Hepatocyte (in vitro differentiated cells and primary cell): ENCODE data around the genes SLC25A44, TMEM79 and VHLL.

GRCh38 chr1:156075592-156076321 is 6.5 kb downstream of the MEX3A start:
- RAMPAGE, long total RNA = no peak
- RRBS = no CpG with 5 or more reads among the region's 6 CpGs

GRCh38 chr1:156115834-156116526 is 1.5 kb downstream of the LMNA start:
- RAMPAGE, long total RNA = no peak
- RRBS = no CpG with 5 or more reads among the region's 12 CpGs

DNA sequence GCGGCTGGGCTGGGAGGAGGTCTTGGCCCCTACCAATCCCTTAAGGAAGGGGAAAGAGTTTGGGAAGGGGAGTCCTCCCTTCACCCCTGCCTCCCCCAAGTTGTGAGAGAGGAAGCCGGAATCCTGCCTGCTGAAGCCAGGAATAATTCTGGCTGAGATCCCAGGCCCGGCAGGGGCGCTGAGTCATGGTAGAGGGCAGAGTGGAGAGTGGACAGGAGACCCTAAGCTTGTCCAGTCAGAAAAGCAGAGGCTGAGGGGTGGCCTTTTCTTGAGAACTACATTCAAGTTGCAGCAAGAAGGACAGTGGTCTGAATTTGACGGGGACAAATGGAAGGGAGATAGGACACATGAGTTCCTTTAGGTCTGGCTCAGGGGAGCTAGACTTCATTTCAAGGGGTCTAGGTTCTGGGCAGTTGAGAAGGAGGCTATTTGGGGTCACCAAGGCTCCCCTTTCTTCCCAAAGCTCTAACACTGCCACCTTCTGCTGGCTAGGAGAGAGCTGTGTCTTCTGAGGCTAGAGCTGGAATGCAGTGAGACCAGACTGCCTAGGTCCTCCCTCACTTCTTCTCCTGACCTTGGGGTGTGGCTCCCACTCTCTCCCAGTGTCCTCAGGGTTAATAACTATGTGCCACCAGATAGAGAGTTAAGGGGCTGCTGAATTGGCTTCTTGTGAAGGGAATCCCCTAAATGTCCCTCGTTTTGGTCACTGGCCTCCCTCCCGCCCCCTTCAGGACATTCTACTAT is 8.5 kb downstream of the LMNA start:
- RAMPAGE, long total RNA = no peak
- RRBS = 28% methylated on average over 2 of the region's 7 CpGs

DNA sequence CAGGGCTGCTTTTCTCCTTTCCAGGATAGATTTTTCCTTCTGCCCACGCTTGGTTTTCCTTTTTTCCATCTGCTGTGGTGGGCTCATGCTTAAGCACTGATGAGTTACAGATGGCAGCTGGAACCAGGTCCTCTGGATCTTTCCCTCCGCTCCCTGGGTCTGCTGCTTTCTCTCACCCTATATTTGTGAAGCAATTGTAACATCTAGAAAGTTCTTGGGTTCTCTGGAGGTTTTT is 14.9 kb downstream of the LMNA start:
- RAMPAGE, long total RNA = no peak
- RRBS = no CpG with 5 or more reads among the region's 2 CpGs

DNA sequence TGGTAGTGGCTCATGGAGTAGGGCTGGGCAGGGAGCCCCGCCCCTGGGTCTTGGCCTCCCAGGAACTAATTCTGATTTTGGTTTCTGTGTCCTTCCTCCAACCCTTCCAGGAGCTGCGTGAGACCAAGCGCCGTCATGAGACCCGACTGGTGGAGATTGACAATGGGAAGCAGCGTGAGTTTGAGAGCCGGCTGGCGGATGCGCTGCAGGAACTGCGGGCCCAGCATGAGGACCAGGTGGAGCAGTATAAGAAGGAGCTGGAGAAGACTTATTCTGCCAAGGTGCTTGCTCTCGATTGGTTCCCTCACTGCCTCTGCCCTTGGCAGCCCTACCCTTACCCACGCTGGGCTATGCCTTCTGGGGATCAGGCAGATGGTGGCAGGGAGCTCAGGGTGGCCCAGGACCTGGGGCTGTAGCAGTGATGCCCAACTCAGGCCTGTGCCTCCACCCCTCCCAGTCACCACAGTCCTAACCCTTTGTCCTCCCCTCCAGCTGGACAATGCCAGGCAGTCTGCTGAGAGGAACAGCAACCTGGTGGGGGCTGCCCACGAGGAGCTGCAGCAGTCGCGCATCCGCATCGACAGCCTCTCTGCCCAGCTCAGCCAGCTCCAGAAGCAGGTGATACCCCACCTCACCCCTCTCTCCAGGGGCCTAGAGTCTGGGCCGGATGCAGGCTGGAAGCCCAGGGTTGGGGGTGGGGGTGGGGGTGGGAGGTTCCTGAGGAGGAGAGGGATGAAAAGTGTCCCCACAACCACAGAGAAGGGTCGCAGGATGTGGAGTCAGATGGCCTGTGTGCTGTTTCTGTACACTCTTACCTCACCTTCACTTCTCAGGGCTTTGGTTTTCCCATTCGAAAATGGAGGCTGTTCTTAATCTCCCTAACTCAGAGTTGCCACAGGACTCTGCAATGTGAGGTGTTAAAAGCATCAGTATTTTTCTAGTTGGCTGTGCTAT is 18.4 kb upstream of the SEMA4A start:
- RAMPAGE, long total RNA = no peak
- RRBS = no CpG with 5 or more reads among the region's 20 CpGs

GRCh38 chr1:156140367-156140759 is 13.0 kb upstream of the SEMA4A start:
- RAMPAGE, long total RNA = no peak
- RRBS = no CpG with 5 or more reads among the region's 6 CpGs

- RAMPAGE, long total RNA = no peak
- RRBS = no CpG with 5 or more reads among the region's 4 CpGs
Observed at GRCh38 chr1:156151338-156151672, 2.1 kb upstream of the SEMA4A start.

- RAMPAGE, long total RNA = no peak
- RRBS = under 1% methylated on average over 11 of the region's 69 CpGs
Observed at GRCh38 chr1:156193459-156194535, at the start of gene SLC25A44. Gene SLC25A44, plus strand, starts transcription at chr1:156194104.

GRCh38 chr1:156196347-156196886 is 2.5 kb downstream of the SLC25A44 start:
- RAMPAGE, long total RNA = no peak
- RRBS = no CpG with 5 or more reads among the region's 3 CpGs

GRCh38 chr1:156249177-156250405 is 1.7 kb upstream of the PAQR6 start:
- RAMPAGE, long total RNA = no peak
- RRBS = no CpG with 5 or more reads among the region's 10 CpGs

DNA sequence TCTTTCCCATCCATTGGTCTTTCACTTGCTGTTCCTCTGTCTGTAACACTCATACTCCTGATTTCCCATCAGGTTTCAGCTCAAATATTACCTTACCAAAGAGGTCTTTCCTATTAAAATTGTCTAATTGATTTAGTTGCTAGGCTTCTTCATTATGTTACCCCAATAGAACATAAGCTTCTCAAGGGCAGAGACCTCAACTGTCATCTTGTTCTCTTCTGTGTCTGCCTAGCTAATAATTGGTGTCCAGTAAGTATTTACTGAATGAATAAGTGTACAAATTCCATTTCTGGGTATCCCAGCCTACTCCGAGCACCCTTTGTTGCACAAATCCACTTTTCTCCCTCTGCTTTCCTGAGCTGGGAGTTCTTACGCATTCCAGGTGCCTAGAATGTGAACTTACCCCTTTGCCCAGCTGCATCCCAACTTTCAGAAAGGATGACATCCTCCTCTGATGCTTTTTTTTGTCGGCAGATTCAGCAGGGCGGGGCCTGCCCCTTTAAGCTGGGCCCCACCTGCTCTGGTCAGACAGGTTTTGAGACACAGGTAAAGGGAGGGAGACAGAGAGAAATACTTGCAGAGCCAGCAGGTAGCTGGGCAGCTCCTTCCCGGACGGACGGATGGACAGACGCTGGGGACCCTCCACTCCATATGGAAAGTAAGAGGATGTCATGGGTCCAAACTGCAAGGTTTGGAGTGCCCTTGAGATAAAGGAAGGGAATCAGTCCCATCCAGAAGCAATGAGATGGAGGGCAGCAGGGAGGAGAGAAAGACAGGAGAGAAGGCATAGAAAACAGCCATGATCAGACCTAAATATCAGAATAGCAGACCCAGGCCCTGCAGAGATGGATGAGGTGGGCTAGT is at the start of gene TMEM79:
Gene TMEM79, plus strand, starts transcription at position 577 of the 864 bp plus-strand sequence.
- RAMPAGE, long total RNA = no peak
- RRBS = no CpG with 5 or more reads among the region's 8 CpGs

- RAMPAGE, long total RNA = no peak
- RRBS = no CpG with 5 or more reads among the region's 15 CpGs
Observed at GRCh38 chr1:156299082-156299698, at the start of gene VHLL. Gene VHLL, minus strand, starts transcription at chr1:156299307.

- RAMPAGE, long total RNA = no peak
- RRBS = no CpG with 5 or more reads among the region's 20 CpGs
Observed at GRCh38 chr1:156356901-156357443, 12.0 kb upstream of the RHBG start.

DNA sequence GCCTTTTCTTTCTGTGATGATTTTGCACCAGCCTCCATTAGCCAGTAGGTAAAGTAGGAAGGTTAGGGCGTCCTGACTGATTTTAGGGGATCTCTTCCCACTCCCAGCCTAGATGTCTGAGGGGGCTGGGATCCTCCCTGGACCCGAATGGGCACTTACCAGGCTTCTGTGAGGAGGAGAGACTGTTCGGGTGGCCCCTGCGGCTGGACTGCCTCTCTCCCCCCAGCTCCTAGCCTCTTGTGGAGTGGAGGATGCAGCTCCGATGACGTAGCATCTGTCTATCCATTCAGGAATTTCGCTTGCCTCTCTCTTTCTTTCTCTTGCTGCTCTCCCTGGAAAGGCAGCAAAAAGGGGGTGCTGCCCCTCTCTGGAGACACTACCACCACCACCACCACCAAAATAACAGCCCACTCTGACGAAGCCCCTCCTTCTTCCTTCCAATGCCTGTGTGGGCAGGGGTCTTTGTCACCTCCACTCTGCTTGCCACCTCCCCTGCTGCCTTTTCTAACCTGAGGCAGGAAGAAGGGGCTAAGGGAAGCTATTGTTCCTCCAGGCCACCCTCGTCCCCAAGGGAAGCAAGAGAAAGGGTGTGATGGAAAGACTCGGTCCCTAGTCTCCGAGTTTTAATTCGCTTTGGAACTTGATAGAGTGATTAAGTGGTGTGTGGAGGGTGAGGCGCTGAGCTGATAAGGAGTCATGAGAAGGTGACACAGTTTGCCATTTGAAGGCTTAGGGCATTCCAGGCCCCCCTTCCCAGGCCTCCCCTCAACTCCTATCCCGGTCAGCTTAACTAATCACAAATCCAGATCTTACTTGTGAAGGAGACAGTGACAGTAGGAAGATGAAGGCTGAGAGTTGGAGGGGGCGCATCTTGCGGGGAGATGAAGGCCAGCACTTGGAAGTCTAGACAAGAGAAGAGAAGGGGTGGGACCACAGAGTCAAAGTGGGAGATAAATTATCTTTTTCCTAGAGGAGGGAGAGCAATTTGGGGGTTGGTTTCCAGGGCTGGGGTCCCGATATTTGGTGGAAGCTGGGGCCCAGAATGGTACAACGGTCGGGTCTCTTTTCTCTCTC is 60.5 kb downstream of the RHBG start:
- RAMPAGE, long total RNA = no peak
- RRBS = no CpG with 5 or more reads among the region's 19 CpGs

DNA sequence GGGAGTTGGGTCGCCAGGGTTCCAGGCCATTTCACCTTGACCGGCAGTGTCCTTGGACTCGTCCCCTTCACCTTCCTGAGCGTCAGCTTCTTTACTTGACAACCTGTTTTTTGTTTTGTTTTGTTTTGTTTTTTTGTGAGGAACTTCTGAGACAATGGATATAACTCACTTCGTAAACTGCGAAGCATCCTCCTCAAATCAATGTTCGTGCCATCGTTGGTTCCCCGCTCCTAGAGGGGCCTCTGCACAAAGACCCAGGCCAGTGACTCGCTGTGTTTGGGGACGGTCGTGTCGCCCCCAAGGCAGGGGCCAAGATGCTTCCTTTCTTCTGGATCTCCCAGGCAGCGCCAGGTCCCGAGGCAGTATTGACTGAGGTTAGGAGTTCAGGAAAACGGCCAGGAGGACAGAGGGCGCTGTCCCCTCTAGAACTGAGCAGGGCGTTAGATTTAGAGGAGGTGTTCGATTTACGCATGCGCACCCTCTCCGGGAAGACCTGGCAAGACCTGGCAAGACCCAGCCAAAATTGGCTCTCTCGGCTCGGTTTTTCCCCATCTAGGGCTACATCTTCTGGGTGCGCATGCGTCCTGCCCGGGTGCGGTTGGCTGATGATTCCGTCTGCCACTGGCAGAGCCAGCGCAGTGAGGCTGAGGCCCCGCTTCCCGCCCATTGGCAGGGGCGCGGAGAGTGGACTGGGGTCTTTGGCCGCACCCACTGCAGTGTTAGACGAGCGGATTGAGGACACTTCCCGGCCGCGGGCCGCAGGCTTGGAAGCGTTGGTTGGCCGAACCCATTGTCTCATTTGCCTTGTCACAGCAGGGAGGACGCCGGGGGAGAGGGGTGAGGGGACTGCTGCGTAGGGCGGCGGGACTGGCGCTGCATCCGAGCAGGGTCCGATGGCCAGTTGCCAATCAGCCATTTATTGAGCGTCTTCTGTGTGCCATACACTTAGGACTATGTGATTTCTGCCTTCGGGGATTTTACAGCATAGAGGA is 44.1 kb downstream of the MEF2D start:
- RAMPAGE, long total RNA = no peak
- RRBS = under 1% methylated on average over 11 of the region's 53 CpGs

- RAMPAGE, long total RNA = no peak
- RRBS = no CpG with 5 or more reads among the region's 5 CpGs
Observed at GRCh38 chr1:156461258-156461804, 39.2 kb downstream of the MEF2D start.

- RAMPAGE, long total RNA = no peak
- RRBS = no CpG with 5 or more reads among the region's 12 CpGs
Observed at GRCh38 chr1:156465943-156466457, 34.6 kb downstream of the MEF2D start.

- RAMPAGE, long total RNA = no peak
- RRBS = no CpG with 5 or more reads among the region's 14 CpGs
Observed at GRCh38 chr1:156562472-156563708, 9.5 kb downstream of the IQGAP3 start.

DNA sequence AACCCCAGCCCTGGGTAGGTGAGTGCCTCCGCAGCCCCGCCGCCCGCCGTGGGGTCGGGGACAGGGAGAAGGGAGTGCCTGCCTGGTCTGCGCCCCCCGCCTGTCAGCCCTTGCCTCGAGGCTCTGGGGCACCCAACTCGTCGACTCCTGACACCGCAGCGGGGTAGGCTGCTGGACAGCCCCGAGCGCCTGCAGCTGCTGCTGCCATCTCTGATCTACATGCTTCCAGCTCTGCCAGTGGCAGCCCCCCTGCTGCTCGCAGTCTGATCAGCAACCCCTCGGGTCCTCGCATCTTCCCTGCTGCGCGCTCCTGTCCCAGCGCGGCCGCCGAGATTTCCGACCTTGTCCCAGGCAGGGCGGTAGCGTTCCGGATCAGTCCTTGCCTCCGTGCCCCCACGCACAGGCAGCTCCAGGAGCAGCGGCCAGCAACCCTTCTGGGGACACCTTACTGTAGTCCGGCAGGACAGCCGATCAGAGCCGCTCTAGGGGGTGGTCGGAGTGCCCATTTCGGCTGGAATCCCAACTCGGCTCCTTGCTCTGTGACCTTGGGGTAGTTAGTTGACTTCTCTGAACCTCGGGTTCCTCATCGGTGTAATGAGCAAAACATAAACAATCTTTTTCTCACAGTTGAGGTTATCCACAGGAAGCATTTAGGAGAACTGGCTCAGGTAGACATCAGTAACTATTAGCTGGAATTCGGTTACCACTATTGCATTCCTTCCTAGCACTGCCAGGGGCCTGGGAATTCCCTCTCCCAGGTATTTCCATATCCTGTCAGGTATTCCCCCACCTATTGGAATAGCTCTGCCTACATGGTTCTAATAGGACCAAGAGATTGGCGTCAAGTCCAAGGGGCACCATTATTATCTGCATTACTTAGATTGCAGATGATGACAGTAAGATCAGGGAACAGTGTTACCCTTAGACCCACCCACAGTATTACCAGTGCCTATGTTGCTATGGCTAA is 624 bp downstream of the BCAN start:
- RAMPAGE, long total RNA = no peak
- RRBS = 13% methylated on average over 4 of the region's 41 CpGs

DNA sequence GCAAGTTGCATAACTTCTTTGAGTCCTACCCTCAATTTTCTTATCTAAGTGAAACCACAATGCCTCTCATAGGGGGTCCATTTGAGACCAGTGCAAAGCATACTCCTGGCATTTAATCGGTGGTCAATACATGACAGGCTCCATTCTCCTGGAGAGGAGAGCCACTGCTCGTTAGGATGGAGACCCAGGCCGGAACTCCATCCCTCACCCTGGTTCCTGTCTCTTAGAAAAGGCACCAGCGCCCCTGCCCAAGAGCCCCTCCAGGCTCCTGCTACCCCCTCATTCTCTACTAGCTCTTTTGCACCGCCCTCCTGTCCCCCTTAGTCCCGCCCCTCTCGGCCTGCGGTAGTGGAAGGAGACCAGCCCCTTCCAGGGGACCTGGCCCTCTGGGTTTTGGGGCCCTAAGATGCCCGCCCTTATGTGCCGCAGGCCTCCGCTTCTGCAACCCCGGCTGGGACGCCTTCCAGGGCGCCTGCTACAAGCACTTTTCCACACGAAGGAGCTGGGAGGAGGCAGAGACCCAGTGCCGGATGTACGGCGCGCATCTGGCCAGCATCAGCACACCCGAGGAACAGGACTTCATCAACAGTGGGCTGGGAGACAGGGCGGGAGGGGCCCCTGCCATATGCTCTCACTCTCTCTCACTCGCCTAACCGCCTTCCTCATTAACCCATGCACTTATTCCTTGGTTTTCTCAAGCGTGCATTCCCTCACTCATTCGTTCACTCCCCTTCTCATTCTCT is 14.8 kb downstream of the BCAN start:
- RAMPAGE, long total RNA = no peak
- RRBS = 5% methylated on average over 5 of the region's 25 CpGs